ENCODE measurements around the gene SLC38A2.

DNA sequence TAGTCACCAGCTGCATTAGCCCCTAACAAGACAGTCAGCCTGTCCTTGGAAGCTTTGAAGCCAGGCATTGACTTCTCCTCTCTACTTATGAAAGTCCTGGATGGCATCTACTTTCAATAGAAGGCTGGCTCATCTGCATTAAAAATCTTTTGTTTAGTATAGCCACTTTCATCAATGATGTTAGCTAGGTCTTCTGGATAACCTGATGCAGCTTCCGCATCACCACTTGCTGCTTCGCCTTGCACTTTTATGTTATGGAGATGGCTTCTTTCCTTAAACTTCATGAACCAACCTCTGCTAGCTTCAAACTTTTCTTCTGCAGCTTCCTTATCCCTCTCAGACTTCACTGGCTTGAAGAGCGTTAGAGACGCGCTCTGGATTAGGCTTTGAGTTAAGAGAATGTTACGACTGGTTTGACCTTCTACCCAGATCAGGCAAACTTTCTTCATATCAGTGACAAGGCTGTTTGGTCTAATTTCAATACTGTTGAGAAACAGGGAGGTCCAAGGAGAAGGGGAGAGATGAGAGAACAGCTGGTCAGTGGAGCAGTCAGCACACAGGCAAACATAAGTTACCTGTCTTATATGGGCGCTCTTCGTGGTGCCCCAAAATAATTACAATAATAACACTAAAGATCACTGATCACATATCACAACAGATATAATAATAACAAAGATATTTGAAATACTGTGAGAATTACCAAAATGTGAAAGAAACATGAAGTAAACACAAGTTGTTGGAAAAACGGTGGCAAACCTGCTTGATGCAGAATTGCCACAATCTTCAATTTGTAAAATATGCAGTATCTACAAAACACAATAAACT, 14.9 kb downstream of the SCAF11 start:
- PRO-cap, result no peak
- RAMPAGE, long total RNA, 4 experiments, result no peak in any of the 4 experiments

- PRO-cap, result unidirectional peak, plus-strand start at chr12:45986871
- RAMPAGE, long total RNA, 4 experiments, result no peak in any of the 4 experiments
Measured at GRCh38 chr12:45986564-45987138, 3.7 kb downstream of the SCAF11 start.

- PRO-cap, result no peak
- RAMPAGE, long total RNA, 4 experiments, result no peak in any of the 4 experiments
Measured at GRCh38 chr12:45989356-45989651, 1.1 kb downstream of the SCAF11 start.

GRCh38 chr12:46072017-46072531, 81.7 kb upstream of the SCAF11 start:
- PRO-cap, result no peak
- RAMPAGE, long total RNA, 4 experiments, result no peak in any of the 4 experiments

GRCh38 chr12:46184114-46185095, 84.4 kb downstream of the SLC38A1 start:
- PRO-cap, result no peak
- RAMPAGE, long total RNA, 4 experiments, result no peak in any of the 4 experiments

GRCh38 chr12:46264610-46265264, 4.1 kb downstream of the SLC38A1 start:
- PRO-cap, result no peak
- RAMPAGE, long total RNA, 4 experiments, result no peak in any of the 4 experiments

DNA sequence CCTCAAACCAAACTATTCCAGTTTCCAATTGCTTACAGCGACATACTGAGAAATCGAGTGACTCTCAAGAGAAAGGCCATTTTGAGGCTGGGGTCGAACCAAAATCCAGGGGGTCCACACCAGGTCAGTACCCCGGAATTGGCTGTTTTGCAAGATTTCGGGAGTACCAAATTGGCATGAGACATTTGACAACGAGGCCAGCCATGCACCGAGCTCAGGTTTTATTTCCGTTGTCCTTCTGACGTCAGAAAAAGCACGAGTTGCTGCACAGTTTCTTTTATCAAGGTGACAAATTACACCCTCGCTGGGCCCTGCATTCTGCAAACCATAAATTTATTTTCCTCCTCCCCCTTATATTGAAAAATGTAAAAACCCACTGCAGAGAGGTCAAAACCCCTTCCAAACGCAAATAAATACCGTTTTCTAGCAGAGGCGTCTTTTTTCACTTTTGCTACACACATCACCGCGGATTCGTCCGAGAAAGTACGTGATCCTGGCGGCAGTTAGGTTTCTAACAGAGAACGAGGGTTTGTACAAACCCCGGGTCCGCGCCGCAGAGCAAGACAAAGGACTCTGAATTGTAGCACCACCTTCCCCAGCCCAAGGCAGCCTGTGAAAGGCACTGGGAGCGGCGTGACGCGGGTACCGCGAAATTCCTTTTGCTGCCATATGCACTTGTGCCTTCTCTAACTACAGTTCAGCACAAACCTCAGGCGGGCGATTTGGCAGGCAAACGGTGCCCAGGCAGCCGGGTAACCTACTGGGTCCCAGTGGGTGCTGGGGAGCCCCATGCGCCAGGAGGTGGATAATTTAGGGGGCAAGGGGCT, 1.8 kb downstream of the SLC38A1 start:
- PRO-cap, result bidirectional peak, plus-strand start at position 703 of the sequence, minus-strand start at position 575 of the sequence
- RAMPAGE, long total RNA, 4 experiments, result start-site peak on the minus strand in 1 of 4 experiments, centred at position 565 of the sequence, 39 reads per replicate

DNA sequence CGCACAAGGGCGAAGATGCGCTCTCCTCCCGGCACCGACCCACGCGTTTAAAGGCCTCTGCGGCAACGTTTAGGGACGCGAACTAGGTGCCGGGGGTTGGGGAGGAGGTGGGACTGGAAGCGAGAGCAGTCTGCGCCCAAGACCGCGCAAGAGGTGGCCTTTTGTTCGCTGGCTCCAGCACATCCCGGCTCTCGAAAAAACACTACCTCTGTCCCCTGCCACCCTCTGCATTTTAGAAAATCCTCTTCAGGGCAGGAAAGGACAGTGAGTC, 1.3 kb downstream of the SLC38A1 start:
- PRO-cap, result bidirectional peak, plus-strand start at position 128 of the sequence, minus-strand start at position 49 of the sequence; bidirectional peak, plus-strand start outside the sequence, minus-strand start at position 234 of the sequence
- RAMPAGE, long total RNA, 4 experiments, result no peak in any of the 4 experiments

DNA sequence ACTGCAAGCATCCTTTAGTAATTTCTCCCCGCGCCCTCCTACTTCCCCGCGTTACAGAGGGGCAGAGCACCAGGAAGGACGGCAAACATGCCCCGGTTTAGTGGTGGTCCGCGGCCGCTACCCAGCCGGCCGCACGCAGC, 1.1 kb downstream of the SLC38A1 start:
- PRO-cap, result bidirectional peak, plus-strand start at position 51 of the sequence, minus-strand start outside the sequence
- RAMPAGE, long total RNA, 4 experiments, result no peak in any of the 4 experiments

- PRO-cap, result no peak
- RAMPAGE, long total RNA, 4 experiments, result no peak in any of the 4 experiments
Measured at GRCh38 chr12:46360437-46361372, 11.9 kb downstream of the SLC38A2 start.

DNA sequence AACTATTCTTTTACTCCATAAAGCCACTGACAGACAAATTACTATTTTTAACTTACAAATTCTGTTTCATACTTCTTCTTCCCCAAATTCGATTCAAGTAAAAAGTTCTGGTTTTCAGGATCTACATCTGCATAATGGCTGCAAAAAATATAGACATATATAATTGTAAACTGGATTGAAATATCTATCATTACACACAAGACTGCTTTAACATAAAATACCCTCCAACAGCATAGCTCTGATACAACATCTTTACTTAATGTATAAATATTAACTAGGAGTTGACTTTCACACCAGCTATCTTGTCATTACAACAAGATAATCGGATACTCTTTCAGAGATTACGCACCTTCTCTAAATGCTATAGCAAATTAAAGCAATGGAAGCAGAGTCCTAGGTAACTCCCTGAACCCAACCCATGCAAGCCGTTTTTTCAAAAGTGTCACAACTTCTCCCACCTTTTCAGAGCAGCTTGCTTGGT, 1.8 kb downstream of the SLC38A2 start:
- PRO-cap, result no peak
- RAMPAGE, long total RNA, 4 experiments, result no peak in any of the 4 experiments

GRCh38 chr12:46372233-46373211, at the start of gene SLC38A2:
TSS of gene SLC38A2 (minus strand) at chr12:46372773.
- PRO-cap, result bidirectional peak, plus-strand start at chr12:46372965, minus-strand start at chr12:46372773
- RAMPAGE, long total RNA, 4 experiments, result start-site peak on the minus strand in 4 of 4 experiments, at chr12:46372744-46372835 at its widest, 841 to 2,936 reads per replicate

DNA sequence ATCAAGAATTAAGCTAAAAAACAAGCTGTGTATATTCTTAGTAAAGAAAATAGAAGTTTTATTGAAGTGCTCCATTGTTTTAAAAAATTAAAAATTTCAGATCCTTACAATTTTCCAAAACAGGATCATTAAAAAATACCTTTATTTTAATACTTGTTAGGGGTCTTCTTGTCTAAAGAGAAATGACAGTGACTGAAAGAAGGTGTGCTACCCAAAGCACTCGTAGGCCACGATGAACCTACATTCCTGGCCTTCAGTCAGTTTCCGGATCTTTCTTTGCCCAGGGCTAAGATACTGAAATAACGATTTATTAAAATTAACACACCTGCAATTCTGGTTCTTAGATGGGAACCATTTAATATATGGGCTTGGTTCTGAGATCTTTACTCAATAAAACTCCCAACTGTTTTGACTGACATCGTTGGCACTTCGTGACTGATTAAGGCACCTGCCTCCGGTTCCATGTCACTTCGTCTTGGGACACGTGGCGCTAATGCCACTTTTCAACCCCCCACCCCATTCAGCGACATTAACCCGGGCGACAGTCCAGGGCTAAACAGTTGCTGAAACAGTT, 9.6 kb upstream of the SLC38A2 start:
- PRO-cap, result no peak
- RAMPAGE, long total RNA, 4 experiments, result no peak in any of the 4 experiments

DNA sequence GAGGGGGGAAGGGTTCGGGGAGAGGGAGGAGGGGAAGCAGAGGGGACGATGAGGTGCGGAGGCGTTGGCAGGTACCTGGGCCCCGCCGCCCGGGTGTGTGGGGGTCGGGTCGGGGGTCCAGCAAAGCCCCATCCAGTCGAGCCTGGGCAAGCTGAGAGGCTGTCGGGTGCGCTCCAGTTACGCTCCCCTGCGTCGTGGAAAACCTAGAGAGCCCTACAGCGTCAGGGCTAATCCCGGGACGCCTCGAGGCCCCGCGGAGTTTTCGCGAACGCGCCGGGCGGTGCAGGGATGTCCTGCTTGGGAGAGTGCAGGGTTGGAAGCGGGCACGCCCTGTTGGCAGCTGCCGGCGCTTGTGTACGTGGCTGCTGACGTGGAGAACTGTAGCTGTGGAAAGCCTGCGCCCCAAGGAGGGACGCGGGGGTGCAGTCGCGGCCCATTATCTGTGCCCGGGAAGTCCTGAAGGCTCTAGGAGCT, 11.1 kb upstream of the SLC38A2 start:
- PRO-cap, result bidirectional peak, plus-strand start at position 39 of the sequence, minus-strand start outside the sequence; bidirectional peak, plus-strand start at position 425 of the sequence, minus-strand start at position 263 of the sequence
- RAMPAGE, long total RNA, 4 experiments, result start-site peak on the plus strand in 4 of 4 experiments, centred at positions 25 to 31 of the sequence, 34 to 106 reads per replicate; start-site peak on the minus strand in 1 of 4 experiments, centred at position 289 of the sequence, 6 reads per replicate

DNA sequence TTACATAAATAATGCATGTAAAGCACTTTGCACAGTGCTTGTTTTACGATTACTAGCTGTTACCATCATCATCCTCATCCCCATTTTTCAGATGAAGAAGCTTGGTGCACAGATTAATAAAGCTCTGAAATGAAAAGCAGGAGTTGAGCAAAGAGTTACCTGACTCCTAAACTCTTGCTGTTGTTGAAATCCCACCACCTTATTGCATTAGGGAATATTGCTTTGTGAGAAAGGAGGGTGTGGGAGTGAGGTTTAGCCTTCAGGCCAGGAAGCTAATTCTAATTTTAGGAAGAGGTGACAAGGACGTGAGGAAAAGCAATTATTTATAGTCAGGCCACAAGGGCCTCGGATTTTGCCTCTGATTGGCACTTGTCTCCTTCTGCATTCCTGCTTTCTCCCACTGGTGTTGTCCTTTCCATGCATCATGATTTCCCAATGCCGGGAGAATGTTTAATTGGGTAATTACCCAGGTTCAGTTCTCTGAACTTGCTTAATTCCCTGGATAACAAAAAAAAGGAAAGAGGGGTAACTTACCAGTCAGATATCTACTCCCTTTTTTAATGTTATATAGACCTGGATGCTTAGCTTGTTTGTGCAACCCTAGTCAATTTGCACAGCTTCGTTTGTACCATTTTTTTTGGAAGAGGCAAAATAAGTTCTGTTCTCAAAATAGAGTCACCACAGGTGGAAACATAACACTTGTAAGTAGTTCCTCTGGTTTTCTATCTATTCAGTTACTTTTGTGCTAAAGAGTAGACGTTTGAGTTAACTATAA, 38.0 kb upstream of the SLC38A2 start:
- PRO-cap, result no peak
- RAMPAGE, long total RNA, 4 experiments, result no peak in any of the 4 experiments

GRCh38 chr12:46414887-46415125, 42.2 kb upstream of the SLC38A2 start:
- PRO-cap, result no peak
- RAMPAGE, long total RNA, 4 experiments, result no peak in any of the 4 experiments

DNA sequence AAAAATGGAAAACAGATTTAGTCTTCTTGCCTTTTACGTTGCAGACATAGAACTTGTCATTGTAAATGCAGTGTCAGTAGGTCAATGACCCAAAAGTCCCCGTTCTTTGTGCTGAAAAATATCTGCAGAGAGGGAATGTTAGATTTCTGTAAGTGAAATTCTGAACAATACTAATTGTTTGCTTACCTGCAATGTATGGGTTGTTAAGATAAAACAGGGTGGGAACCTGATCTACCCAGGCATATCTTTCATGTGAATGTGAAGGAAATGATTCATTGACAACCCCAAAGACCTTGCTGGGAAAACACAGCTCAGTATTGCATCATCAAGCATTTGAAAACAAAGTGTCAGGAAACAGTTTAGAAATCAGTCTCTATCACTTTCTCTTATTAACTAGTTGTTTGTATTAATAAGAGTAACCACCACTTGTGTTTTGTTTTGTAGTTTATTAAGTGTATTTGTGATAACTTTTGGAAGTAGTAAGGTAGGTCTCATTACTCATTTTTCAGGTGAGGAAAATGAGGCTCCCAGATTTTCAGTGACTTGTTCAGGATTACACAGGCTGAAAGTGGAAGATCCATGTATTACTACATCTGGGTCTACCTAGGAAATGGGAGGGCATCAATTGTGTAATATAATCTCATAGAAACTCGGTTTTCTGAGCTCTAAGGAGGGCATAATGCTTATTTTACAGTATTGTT, 57.9 kb upstream of the SLC38A2 start:
- PRO-cap, result no peak
- RAMPAGE, long total RNA, 4 experiments, result no peak in any of the 4 experiments

DNA sequence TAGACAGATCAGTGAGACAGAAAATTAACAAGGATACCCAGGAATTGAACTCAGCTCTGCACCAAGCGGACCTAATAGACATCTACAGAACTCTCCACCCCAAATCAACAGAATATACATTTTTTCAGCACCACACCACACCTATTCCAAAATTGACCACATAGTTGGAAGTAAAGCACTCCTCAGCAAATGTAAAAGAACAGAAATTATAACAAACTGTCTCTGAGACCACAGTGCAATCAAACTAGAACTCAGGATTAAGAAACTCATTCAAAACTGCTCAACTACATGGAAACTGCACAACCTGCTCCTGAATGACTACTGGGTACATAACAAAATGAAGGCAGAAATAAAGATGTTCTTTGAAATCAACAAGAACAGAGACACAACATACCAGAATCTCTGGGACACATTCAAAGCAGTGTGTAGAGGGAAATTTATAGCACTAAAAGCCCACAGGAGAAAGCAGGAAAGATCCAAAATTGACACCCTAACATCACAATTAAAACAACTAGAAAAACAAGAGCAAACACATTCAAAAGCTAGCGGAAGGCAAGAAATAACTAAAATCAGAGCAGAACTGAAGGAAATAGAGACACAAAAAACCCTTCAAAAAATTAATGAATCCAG, 205.6 kb downstream of the SLC38A4 start:
- PRO-cap, result no peak
- RAMPAGE, long total RNA, 4 experiments, result no peak in any of the 4 experiments

DNA sequence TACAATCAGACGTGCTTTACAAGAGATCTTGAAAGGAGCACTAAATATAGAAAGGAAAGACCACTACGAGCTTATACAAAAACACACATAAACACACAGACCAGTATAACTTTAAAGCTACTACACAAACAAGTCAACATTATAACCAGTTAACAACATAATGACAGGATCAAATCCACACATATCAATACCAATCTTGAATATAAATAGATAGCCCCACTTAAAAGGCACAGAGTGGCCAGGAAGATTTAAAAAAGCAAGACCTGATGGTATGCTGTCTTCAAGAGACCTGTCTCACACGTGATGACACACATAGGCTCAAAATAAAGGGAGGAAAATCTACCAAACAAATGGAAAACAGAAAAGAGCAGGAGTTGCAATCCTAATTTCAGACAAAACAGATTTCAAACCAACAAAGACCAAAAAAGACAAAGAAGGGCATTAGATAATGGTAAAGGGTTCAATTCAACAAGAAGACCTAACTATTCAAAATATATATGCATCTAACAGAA, 185.7 kb downstream of the SLC38A4 start:
- PRO-cap, result no peak
- RAMPAGE, long total RNA, 4 experiments, result no peak in any of the 4 experiments

GRCh38 chr12:46660809-46661010, 165.1 kb downstream of the SLC38A4 start:
- PRO-cap, result no peak
- RAMPAGE, long total RNA, 4 experiments, result no peak in any of the 4 experiments

Data from gastroesophageal sphincter (tissue), 4 donors.